H4 (cell line): ENCODE measurements around the genes DEFB128, DEFB132, NRSN2, CSNK2A1 and SLC52A3.

DNA sequence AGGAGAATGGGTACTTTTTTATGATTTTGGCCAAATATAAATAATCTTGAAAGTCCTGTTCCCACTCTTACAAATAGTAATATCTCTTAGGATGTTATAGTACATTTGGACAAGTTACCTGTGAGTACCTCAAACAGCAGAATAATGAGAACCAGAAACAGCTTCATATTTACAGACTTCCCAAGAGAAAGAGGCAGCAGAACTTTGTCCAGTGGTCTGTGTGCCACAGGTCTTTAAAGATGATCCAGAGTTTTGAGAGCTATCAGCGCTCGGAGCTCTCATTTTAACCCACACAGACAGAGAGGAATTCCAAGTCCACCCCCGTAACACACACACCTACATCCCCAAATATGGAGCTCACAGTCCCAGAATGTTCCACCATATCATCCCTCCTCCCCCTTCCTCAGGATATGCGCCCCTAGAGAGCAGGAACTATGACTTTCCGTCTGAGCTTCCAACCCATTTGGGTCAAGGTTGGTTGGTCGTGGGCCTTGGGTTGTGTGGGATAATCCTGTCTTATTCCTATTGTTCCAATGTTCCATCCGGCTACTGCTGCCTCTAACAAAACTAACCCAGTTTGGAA lies at the start of gene DEFB128:
Gene DEFB128 (minus strand): TSS at position 255 of the 583 bp plus-strand sequence.
- RAMPAGE, long total RNA, result no peak

GRCh38 chr20:257641-257945 lies at the start of gene DEFB132:
TSS of gene DEFB132 (plus strand) at chr20:257724.
- RAMPAGE, long total RNA, result no peak

DNA sequence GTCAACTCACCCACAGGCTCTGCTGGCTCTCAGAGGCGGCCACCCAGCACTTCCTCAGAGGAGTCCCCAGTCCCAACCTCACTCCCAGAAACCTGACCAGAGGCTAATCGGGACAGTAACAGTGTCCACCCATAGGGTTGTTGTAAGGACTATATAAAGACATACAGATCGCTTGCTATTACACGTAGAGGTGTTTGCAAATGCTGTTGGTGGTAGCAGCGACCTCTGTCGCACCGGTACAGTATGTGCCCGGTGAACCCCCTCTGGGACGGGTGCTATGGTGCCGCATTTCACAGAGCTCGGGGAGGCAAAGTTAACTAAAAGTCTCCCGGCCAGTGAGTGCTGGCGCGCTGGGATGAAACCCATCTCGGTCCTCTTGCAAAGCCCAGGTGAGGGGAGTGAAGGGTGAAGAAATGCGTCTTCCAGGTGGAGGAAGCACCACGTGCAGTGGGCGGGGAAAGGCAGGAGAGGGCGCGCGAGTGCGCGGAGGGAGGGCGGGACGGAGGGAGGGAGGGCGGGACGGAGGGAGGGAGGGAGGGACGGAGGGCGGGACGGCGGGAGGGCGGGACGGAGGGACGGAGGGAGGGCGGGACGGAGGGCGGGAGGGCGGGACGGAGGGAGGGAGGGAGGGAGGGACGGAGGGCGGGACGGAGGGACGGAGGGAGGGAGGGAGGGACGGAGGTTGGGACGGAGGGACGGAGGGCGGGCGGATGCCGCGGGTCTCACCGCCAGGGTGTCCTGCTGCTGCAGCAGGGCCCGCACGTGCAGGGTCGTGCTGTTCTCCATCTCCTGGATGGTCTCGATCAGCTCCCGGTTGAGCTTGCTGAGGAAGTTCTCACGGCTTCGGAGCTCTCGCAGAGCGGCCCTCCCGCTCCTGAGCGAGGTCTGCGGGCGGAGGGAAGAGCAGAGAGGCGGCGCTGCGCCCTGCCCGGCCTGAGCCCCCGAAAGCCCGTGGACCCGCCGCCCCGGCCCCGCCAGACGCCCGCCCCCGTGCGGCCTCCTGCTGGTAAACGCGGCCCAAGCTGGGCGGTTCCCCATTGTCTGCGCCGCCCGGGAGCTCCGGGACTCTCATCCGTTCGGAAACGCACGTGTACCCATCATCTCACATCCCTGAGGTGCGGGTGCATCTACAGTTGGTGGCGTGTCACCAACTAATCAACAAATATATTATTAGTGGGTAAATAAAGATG lies 11.7 kb downstream of the C20orf96 start:
- RAMPAGE, long total RNA, result no peak

DNA sequence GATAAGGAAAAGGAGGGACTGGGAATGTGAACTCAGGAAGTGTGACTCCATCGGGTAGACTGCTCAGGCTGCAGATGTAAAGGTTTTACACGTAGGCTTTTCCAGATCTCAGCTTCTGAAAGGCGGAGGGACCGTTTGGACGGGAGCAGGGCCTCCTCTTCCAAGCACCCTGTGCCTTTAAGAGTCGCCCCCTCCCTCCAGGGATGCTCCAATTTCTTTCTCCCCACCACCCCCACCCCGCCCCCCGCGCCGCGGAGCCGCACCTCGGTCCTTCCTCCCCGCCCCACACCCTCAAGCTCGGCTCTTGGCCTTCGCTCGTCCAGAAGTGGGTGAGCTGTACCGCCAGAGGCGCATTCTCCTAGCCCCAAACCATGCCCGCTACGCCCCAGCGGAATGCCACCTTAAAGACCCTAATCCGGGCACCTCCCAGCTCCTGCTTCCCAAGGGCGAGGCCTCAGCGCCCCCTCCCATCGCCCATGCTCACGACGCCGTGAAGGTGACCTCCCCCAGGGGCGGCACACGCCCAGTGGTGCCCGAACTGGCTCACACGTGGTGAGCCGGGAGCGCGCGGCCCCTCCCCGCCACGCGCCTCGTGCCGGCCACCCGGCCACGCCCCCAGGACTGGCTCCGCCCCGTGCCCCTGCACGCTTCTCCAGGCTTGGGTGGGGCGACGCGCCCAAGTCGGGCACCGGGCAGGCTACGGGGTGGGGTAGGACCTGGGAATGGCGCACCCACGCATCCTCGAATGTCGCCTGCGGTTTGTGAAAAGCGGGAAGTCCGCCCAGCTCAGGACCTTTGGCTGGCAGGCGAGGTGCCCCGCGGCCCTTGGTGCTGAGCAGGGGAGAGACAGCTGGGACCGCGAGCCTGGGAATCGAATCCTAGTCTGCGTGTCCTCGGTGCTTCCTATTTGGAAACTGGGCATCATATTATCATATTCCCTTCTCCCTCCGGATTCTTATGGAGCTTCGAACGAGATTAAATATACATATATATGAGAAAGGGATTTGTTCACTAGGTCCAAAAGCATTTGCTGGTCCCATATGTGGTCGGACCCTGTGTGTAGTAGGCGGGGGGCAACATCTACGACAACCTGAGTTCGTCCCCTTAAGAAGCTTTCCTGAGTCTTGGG lies 1.0 kb upstream of the SOX12 start:
- RAMPAGE, long total RNA, result no peak

- RAMPAGE, long total RNA, result no peak
Measured at GRCh38 chr20:325984-326514, 697 bp downstream of the SOX12 start.

GRCh38 chr20:329394-330359 lies 4.3 kb downstream of the SOX12 start:
- RAMPAGE, long total RNA, result no peak

- RAMPAGE, long total RNA, result start-site peak on the plus strand at chr20:347111-347121, 50 reads
Measured at GRCh38 chr20:346270-347519, at the start of gene NRSN2. TSS of gene NRSN2 (plus strand) at chr20:347111.

DNA sequence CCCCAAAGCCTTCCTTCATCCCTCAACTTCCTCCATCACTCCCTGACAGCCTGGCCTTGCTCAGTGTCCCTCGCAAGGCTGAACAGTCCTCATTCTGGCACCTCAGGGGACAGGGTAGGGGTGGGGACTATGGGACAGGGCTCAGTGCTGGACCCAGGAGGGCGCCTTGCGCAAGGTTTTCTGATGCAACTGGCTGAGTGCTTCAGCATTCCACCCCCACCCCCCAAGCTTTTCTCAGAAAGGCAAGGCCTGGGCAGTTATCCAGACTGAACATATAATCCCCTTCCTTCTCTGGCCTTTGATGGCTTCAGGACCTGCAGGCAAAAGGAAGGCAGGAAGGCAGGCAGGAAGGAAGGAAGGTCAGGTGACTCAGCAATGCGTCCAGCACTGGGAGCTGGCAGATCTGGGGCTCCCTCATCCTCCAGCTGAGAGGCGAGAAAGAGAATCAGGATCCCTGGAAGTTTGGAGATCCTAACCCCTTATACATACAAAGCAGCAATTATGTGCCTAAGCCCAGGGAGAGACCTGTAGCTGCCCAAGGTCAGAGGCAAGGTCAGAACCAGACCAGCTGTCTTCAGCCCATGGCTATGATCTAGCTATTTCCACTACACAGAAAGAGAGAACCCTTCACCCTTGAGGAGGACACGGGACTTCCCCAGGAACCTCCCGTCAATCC lies 8.6 kb upstream of the TRIB3 start:
- RAMPAGE, long total RNA, result no peak

DNA sequence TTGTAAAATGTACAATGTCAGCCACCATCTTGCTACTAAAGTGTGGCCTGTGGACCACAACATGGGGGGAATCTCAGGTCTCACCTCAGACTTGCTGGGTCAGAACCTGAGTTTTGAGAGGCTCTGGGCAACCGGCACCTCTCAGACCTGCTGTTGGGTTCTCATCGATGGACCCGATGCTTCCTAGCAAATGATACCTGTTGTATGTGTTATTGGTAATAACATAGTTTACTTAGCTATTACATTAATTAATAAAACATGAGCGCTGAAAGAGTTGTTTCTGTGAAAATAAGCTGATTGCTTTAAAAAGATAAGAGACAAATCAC lies 5.5 kb downstream of the RBCK1 start:
- RAMPAGE, long total RNA, result no peak

GRCh38 chr20:444928-445206 lies 17.5 kb downstream of the TBC1D20 start:
- RAMPAGE, long total RNA, result no peak

DNA sequence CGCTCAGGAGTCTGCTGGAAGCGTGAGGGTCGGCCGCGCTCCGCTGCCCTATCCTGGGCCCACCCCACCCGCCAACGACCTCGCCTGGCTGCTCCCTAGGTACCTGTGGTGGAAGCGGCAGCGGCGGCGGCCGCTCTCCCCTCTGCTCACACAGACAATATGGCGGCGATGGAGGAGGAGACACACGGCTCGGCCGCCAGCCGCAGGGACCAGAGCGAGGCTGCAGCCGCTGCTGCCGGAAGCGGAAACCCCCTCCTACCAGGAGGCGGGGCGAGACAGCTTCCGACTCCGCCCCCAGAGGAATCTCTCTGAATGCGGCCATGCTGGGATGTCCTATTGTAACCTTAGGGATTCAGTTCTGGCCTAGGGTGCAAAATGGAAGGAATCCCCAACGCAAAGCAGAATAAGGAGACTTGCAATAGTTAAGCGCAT lies at the start of gene CSNK2A1:
Gene CSNK2A1 (minus strand): TSS at position 222 of the 432 bp plus-strand sequence.
- RAMPAGE, long total RNA, result start-site peak on the minus strand centred at position 180 of the sequence, 74 bp wide, 174 reads

GRCh38 chr20:568081-568652 lies 24.6 kb upstream of the CSNK2A1 start:
- RAMPAGE, long total RNA, result no peak

DNA sequence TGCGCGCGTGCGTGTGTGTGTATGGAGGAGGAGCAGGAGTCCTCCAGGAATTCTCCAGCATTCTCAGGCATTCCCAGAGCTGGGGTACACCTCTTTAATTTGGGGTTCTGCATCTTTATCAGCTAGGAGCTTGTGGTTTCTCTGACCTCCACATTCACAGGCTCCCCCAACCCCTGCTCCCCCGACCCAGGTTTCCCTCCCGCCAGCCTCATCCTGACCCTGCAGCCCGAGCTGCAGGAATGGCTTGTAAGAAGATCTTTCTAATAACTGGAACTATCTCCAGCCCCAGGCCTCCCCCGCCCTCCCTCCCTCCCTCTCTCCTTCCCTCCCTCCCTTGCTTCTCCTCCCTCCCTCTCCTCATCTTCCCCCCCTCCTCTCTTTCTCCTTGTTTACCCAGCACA lies 3.2 kb downstream of the SCRT2 start:
- RAMPAGE, long total RNA, result no peak

- RAMPAGE, long total RNA, result no peak
Measured at GRCh38 chr20:768196-769097, at the start of gene SLC52A3. TSS of gene SLC52A3 (minus strand) at chr20:768500.

- RAMPAGE, long total RNA, result no peak
Measured at GRCh38 chr20:772743-773048, 4.4 kb upstream of the SLC52A3 start.

DNA sequence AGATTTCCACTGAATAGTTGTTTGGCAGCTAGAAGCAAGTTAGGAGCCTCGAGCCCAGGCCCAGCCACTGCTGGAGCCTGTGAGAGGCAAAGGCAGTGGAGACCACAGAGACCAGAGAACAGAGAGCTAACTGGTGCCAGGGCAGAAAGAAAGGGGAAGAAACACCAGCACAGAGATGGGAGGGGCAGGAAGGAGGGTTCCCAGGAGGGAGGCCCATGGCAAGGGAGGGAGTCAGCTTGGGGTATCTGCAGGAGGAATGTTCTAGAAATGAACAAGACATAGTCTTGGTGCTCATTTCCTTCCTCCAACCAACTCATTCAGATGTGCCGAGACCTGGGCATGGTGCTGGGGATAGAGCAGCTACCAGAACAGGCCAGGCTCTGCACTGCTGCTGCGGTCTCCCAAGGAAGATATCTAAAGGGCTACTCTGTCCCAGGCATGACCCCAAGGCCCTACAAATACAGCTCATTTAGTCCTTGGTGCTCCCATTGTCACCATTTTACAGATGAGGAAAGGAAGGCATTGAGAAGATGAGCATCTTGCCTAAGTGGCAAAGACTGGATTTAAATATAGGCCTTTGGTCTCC lies 10.6 kb downstream of the ANGPT4 start:
- RAMPAGE, long total RNA, result no peak

GRCh38 chr20:1341659-1342440 lies 12.9 kb upstream of the SDCBP2 start:
- RAMPAGE, long total RNA, result no peak

GRCh38 chr20:1389500-1390146 lies 3.2 kb downstream of the FKBP1A start:
- RAMPAGE, long total RNA, result no peak

GRCh38 chr20:1423732-1424089 lies 30.9 kb upstream of the FKBP1A start:
- RAMPAGE, long total RNA, result no peak

GRCh38 chr20:1452813-1453320 lies 13.8 kb downstream of the NSFL1C start:
- RAMPAGE, long total RNA, result no peak